Peritoneum (tissue), 1 donor: ENCODE results near the gene MAFB.

GRCh38 chr20:37061999-37062413 is 33.8 kb downstream of the RBL1 start:
- PRO-cap: no peak

DNA sequence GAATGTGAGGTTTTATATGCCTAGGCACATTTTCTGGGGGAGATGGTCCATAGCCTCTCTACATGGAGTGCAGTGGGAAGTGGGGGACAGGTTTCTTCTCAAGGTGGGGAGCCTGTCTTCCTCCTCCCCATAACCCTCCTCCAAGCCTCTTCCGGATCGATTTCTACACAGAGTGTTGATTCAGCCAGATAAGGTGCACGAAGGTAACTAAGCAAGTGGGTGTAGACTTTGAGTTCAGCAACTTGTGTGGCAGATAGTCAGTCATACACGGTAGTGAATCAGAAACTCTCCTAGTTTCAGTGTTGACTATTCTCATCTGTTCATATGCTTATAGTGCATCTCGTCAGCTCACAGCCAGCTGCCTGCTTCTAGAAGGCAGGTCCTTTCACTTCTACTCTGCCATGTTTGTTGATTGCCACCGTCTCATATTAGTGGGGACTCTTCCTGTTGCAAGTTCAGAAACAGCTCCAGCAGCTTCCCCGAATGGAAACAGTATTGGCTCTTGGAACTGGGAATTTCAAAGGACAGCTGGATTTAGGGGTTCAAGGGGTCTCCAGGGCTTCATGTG is 19.2 kb downstream of the MANBAL start:
- PRO-cap: no peak

DNA sequence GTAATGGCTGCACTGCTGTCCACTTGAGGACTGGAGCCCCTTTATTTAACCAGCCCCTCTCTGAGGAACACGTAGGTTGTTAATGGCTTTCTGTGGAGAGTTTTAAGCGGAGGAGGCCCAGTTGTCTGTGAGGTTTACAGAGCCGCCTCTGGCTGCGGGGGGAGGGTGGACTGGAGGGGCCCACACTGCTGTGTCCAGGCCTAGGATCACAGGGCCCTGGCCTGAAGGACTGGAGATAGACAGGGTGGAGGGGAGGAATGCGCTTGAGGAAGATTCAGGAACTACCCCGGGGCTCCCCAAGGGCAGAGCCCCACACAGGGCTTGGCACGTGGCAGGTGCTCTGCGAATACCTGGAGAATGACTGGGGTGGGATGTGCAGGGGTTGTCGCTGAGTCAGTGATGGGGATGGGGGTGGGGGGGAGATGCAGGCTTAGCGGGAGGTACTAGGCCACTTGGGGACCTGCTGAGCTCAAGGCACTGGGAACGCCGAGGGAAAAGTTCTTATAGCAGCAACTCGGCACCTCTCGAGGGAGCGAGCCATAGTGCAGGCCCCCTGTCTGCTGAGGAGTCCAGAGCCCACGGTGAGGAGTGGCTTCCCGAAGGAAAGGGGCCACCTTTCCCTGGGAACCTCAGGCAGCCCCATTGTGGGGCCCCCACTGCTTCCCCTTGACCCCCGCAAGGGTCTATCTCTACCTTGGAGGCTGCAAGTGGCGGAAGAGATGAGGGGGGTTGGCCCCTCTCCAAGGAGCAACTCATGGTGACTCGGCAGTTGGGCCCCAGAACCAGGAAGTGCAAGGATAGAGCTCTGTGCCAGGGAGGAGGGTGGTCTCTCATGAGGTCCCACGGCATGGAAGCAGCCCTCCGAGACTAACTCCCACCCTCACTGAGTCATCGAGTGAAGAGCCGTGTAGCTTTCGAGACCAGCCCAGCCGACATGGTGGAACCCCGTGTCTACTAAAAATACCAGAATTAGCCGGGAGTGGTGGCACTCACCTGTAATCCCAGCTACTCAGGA is 33.0 kb downstream of the SRC start:
- PRO-cap: no peak

DNA sequence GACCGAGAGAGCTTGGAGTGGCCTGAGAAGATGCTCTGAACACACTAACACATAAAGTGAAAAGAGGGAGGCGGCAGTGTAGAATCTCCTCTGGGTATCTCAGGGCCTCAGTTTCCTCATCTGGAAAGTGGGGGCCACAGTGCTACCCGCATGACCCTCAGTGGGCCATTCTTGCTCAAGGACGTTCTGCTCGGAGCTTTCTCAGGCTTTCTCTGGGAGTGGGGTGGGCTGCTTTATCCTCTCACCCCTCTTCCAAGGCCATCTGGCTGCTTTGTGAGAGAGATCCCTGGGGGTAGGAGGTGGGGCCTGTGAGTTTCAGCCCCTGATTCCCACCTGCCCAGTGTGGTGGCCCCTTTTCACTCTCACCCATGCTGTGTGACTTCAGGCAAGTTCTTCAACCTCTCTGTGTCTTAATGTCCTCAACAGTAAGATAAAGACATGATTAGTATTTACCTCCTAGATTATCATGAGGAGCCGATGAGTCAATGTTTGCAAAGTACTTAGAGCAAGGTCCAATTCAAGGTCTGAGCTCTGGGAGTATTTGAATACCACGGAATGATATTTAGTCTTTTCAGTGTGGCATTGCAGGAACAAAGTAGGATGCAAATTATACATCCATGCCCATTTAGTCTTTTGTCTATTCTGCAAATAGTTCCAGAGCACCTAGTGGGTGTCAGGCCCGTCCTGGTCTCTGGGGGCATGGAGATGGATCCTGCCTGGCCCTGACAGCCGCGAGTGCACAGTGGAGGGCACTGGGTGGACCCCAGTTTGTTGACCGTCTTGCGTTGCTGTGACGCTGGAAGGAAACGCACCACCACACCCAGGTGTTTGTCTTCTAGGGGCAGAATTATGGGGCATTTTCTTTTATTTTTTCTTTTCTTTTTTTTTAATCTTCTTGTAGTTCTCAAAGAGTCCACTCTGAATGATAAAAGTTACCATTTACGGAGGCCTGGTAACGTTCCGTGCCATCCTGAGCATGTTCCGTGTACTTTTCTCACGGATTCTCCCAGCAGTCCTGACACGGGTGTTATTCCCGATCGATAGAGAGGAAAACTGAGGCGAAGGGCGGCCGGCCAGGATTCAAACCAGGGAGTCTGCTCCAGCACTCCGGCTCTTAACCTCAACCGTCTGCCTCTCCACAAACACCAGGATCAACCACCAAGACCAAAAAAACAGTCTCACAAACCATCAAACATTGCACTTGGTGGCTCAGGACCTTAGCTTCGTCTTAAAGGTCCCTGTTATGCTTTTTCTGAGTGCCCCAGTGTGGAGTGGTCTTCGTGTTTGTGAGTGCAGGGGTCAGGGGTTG is 34.5 kb downstream of the SRC start:
- PRO-cap: no peak

GRCh38 chr20:37524127-37525551 is 3.0 kb downstream of the BLCAP start:
- PRO-cap: no peak

DNA sequence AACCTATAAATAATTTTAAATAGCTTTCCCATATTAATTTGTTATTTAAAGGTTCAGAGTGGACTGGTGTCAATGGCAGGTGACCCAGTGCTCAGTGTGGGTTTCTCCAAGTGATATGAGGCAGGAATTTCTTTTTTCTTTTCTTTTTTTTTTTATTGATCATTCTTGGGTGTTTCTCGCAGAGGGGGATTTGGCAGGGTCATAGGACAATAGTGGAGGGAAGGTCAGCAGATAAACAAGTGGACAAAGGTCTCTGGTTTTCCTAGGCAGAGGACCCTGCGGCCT is 23.6 kb downstream of the CTNNBL1 start:
- PRO-cap: no peak

- PRO-cap: no peak
Measured at GRCh38 chr20:37992712-37993175, 40.5 kb downstream of the TTI1 start.

- PRO-cap: no peak
Measured at GRCh38 chr20:38095713-38095986, 62.1 kb downstream of the RPRD1B start.

DNA sequence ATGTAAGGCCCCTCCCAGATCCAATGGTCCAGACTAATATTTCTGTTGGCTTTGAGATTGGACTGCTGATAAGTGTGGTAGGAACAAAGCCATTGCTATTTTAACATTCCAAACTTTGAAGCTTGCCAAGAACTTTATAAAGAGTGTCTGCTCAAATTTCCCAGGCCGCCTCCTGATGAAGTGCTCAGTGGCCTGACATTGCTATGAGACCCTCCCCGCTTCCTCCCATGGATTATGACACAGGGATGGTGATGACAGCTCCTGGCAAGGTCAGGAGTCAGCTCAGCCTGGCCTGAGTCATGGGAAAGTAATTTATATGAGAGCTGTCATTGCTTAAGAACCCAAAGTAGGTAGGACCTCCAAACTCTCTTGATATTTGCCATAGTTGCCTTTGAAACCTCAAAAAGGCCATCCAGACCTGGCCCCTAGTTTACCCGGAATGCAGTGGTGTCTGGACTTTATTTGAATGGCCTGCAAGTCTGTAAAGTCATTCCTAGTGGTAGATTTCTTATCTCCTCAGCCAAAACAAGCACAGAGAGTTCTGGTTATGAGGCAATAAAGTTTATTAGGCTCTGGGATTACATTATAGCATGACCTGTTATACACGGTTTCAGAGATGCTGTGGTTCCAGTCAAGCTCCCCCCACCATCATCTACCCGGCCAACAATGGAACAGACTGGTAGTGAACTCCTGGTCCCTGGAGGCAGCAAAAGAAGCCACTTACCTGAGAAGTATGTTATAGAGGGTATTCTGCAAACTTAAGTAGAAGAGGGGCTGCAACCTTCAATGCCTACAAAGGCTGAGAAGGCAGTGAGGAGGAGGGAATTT is 55.1 kb downstream of the TGM2 start:
- PRO-cap: no peak

GRCh38 chr20:38143124-38143703 is 21.9 kb downstream of the TGM2 start:
- PRO-cap: no peak

GRCh38 chr20:38168833-38169319 is 3.8 kb upstream of the TGM2 start:
- PRO-cap: no peak

- PRO-cap: no peak
Measured at GRCh38 chr20:38191141-38191329, 26.0 kb upstream of the TGM2 start.

DNA sequence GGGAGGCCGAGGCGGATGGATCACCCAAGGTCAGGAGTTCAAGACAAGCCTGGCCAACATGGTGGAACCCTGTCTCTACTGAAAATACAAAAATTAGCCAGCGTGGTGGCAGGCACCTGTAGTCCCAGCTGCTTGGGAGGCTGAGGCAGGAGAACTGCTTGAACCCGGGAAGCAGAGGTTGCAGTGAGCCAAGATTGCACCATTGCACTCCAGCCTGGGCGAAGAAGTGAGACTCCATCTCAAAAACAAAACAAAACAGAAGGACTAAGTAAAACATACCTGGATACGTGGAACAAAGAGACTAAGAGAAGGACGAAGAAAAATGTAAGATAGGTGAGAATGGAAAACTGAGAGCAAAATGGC is 21.6 kb upstream of the ADIG start:
- PRO-cap: no peak

GRCh38 chr20:38748579-38749074 is 367 bp downstream of the ACTR5 start:
- PRO-cap: no peak

DNA sequence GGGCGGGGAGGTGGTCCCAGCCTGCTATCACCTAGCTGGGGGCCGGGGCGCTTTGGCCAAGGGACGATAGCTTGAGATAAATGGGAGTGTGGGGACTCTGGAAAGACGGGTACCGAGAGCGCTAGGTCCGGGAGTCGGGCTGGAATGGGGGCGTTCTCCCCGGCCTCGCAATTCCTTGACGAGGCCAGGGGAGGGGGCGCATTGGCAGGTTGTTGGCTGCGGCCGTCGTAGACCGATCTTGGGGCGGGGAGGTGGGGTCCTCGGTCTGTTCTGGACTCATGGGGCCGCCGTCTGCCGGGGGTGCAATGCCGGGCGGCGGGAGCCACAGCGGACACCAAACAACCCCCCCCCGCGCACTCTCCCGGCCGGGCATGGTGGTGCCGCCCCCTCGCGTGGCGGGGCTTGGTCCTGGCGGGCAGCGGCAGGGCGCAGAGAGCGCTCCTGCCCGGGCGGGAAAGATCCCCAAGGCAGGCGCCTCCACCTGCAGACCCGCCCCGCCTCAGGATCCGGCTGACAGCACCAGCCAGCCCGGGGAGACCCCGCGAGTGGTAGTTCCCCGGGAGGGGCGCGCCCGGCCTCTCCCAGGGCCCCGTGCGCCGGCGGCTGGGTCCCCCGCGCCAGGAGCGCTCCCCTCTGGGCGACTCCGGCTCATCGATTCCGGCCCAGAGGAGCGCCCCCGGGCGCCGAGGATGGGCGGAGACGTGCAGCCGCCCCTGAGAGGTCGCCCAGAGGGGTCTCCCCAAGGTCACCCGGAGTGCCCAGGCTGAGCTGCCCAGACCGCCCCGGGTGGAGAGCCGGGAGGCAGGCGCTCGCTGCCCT is 573 bp downstream of the PPP1R16B start:
- PRO-cap: no peak

GRCh38 chr20:38842056-38842602 is 36.6 kb downstream of the PPP1R16B start:
- PRO-cap: no peak

DNA sequence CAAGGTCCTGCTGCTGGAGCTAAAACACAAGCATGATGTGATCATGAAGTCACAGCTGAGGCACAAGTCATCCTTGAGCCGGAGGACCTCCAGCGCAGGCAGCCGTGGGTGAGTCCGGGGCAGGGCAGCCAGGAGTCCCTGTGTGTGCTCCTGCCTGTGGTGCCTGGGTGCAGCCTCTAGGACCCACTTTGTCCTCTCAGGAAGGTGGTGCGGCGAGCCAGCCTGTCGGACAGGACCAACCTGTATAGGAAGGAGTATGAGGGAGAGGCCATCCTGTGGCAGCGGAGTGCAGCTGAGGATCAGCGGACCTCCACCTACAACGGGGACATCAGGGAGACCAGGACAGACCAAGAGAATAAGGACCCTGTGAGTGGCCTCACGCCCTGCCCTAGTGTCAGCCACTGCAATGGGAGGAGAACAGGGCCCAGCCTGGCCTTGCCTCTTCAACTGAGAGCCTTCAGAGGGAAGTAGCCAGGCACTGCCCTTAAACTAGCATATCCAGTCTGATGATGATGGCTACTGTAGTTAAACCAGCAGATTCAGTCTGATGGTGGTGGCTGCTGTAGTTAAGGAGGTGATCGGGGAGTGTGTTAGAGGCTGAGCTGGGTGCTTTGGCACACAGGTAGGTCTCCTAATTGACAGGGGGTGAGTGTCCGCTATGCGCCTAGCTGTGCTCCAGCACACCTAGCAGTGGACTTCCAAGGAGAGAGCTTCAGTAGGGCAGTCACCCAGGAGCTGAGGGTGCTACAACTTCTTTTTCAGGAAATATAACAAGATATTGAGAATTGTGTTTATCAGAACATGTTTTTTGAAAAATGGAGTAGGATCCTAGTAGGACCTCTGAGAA is 18.2 kb upstream of the FAM83D start:
- PRO-cap: no peak

DNA sequence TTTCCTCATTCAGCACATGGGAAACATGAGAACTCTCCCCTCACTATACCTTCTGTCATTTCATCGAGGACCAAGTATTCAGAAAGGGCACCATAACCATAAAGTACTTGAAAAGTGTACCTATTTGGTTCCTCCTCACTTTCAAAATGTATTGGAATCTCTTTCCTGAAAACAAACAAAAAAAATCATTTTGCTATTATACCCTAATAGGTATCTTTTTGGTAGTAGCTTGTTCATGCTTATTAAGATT is 274.2 kb downstream of the MAFB start:
- PRO-cap: no peak

DNA sequence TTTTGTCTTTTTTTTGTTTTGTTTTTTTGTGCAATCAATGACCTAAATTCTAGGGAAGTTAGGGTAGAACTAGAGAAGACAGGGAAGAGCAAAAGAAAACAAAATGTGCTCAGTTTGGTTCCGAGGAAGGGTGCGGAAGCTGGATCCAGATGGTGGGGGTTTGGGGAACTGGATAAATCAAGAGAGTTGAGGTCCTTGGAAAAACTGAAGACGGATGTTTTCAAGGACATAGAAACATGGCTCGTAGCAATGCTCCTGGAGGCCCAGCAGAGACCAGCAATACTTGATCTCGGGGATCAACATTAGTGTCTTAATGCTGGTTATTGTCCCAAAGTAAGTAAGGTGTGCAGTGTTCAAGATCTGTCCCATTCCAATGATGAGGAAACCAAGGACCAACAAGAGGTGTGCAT is 224.0 kb downstream of the MAFB start:
- PRO-cap: no peak

GRCh38 chr20:40688324-40689339 is at the start of gene MAFB:
TSS of gene MAFB (minus strand) at chr20:40689236.
- PRO-cap: bidirectional peak, plus-strand start at chr20:40689398, minus-strand start at chr20:40689236